Natural killer cell (primary cell): ENCODE data around the genes HMGB4 and CSMD2.

GRCh38 chr1:31837691-31838392, 22.0 kb upstream of the SPOCD1 start:
- PRO-cap = no peak

GRCh38 chr1:31935626-31935980, 2.6 kb downstream of the PTP4A2 start:
- PRO-cap = no peak

GRCh38 chr1:32043944-32044888, 28.5 kb upstream of the TMEM39B start:
- PRO-cap = no peak

DNA sequence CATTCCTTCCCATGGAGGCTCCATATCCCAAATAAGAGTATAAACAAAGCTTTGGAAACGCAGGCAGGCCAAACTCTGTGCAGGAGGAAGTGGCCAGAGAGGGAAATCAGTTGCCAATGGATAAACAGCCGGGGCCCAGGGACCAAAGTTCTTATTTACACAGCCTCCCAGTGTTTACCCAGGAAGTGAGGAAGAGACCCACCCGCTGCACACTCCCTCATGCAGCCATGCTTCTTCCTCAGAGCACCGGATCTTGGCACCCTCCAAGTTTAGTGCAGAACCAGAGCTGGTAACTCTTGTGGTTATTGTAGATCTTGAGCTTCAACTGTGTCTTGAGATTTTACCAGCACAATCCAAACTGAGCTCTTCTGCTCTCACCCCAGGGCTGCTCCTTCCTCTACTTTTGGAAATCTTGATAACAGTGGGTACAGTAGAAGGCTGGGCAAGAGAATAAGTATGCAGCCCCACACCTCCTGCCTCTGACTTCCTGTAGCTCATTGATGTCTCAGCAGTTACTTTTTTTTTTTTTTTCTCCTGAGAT, 14.2 kb downstream of the MARCKSL1 start:
- PRO-cap = no peak

DNA sequence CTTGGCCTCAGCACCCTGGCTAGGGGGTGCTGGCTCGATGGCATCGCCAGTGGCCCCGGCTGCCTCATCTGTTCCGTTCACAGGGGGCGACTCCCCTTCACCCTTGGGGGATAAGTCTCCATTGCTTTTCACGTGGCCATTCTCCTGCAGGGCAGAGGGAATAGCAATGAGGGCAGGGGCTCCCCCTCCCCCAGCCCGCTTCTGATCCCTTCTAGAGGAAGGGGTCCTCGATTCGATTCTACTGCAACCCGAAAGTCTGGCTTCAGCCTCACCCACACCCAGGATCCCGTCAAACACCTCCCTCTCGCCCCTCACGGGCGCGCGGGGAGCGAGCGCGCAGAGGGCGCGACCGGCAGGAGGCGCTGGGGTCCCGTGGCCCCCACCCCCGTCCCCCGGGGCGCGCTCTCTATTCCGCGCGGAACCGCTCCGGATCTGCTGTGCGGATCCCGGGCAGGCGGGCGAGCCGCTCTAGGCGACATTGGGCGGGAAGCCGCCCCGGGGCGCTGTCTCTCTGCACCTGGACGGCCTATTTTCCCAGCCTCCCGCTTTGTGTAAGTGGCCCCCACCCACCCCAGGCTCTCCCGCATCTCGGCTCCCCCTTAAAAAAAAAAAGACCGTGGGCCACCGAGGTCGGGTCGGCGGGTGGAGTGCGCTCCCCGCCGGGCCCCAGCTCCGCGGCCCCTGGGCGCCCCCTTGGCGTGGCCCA, 926 bp downstream of the MARCKSL1 start:
- PRO-cap = unidirectional peak, plus-strand start at position 628 of the sequence

GRCh38 chr1:32338271-32339021, 2.4 kb upstream of the MARCKSL1 start:
- PRO-cap = no peak

GRCh38 chr1:32339414-32340008, 3.5 kb upstream of the MARCKSL1 start:
- PRO-cap = no peak

GRCh38 chr1:32378262-32378680, 15.9 kb downstream of the TSSK3 start:
- PRO-cap = no peak

DNA sequence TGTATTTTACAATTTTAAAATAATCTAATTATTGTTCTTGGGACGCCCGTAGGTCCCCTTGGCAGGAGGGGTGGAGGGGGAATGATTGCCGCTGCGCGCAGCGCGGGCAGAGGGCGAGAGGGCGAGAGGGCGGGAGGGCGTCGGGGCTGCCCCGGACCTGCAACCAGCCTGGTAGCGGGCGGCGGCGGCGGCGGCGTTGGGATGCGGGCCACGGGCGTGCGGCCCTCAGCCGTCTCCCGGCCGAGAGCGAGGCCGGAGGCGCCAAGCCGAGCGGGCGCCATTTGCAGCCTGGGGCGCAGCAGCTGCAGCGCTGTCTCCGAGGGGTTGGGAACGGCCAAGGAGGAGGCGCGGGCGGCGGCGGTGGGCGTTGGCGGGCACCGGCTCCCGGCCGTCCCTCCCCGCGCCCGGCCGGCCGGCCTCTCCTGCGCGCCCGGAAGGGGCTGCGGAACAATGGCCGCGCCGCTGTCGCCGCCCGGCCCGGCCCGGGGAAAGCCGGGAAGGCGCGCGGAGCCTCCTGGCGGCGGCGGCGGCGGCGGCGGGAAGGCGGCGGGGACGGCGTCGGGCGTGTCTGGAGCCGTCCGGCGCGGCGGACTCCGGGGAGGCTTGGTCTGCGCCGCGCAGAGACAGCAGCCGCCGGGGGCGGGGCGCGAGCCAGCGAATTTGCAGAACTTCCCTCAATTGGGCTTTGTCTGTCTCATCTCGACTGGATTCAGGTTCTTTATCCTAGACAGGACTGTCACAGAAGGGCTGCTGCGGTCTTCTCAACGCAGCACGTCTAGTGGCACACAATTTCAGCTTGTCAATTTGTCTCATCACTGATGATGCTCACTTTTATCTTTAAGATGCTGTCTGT, 35.7 kb downstream of the ZBTB8B start:
- PRO-cap = no peak

GRCh38 chr1:32655812-32656594, 5.0 kb downstream of the RBBP4 start:
- PRO-cap = no peak

DNA sequence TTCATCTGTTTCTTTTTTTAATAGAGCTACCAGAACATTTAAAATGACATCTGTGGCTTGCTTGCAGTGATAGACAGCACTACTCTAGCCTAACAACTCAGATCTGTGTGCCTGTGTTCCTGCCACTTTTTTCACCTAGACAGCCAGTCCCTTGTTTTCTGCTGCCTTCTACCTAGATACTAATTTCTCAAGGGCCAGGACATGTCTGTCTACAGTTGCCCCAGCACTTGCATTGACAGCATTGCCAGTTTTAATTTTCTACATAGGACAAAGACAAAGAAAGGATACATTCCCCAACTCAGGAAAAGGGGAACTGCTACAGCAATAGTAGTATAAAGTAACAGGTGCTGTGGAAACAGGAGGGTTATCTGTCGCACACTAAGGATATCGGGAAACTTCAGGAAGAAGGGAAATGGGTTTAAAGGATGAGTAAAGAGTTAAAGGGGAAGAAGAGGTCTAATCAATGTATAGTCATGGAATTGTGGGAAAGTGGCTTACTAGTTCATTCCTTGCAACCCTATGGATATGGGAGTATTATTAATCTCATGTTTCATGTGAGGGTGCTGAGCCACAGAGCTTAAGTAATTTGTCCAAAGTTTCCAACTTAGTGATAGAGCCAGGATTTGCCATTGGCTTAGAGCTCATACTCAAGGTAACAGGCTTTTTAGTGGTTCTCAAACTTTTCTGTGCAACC, 16.2 kb downstream of the SYNC start:
- PRO-cap = no peak

DNA sequence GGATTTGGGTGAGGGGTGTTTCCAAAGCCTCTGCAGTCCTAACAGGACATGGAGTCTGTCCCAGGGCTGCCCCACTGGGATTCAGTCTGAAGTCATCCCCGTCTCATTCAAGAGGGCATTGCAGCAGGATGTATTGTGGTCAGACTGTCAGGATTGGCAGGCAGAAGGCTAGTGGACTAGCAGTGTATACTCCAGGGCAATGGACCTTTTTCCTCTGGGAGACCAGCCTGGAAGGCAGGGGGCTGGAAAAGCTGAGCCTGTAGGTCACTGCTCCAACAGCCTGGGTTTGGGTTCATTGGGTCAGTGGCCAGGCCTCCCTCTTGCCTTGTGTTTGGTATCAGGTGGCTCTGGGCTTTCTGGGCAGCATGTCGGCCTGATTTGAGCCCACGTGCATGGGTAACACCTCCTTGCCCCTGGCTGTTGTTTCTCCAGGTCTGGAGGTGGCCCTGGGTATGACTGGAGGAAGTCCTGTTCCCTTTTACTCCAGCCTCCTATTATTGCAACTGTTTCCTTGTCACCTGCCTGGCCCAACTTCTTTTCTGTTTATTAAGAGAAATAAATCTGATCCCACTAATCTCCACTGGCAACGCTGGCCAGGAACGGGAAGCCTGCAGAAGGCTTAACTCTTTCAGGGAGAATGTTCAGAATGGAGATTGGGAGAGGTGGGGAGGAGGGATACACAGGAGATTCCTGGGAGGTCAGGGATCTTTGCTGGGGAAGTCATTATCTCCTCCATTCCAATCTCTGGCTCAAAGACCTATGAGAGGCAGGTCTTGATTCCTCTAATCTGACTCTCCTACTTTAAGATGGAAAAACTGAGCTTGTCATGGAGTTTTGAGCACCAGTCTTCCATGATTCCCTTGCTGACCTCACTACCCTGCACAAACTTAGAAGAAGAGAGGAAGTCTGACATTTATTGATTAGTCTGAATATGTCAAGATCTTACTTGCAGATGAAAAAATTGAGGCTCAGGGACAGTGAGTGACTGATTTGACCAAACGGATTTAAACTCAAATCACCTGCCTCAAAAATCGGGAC, 2.2 kb downstream of the KIAA1522 start:
- PRO-cap = no peak

DNA sequence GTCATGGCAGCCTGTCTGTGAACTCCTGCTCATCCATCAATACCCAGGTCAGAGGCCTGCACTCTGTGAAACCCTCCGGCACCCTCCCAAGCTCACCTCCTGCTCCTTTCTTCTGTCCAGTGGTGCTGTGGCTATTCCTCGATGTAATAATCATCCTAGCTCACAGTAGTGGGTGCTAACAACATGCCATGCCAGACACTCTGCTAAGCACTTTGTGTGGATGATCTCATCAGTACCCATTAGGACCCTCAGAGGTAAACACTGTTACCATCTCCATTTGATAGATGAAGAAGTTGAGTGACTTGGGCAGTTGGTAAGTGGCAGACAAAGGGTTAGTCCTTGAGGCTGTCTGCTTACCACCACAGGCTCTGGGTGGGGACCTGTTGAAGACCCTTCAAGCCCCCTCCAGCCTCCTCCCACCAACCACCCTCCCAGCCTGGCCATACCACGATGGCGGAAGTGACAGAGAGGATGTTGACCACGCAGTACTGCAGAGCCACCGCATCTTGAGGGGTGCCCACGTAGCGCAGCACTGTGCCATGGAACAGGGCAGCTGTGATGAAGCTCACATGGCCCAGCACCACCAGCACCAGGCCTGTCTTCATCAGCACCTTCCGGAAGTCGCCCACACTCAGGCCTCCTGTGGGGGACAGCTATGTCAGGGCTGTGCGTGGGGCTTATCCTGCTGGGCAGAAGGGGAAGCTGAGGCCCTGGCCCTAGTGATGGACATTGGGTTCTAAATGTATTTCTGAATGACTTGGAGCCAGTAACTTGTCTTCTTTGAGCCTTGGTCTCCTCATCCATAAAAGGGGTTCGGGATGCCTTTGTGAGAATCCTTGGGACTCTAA, 3.3 kb downstream of the TMEM54 start:
- PRO-cap = no peak

DNA sequence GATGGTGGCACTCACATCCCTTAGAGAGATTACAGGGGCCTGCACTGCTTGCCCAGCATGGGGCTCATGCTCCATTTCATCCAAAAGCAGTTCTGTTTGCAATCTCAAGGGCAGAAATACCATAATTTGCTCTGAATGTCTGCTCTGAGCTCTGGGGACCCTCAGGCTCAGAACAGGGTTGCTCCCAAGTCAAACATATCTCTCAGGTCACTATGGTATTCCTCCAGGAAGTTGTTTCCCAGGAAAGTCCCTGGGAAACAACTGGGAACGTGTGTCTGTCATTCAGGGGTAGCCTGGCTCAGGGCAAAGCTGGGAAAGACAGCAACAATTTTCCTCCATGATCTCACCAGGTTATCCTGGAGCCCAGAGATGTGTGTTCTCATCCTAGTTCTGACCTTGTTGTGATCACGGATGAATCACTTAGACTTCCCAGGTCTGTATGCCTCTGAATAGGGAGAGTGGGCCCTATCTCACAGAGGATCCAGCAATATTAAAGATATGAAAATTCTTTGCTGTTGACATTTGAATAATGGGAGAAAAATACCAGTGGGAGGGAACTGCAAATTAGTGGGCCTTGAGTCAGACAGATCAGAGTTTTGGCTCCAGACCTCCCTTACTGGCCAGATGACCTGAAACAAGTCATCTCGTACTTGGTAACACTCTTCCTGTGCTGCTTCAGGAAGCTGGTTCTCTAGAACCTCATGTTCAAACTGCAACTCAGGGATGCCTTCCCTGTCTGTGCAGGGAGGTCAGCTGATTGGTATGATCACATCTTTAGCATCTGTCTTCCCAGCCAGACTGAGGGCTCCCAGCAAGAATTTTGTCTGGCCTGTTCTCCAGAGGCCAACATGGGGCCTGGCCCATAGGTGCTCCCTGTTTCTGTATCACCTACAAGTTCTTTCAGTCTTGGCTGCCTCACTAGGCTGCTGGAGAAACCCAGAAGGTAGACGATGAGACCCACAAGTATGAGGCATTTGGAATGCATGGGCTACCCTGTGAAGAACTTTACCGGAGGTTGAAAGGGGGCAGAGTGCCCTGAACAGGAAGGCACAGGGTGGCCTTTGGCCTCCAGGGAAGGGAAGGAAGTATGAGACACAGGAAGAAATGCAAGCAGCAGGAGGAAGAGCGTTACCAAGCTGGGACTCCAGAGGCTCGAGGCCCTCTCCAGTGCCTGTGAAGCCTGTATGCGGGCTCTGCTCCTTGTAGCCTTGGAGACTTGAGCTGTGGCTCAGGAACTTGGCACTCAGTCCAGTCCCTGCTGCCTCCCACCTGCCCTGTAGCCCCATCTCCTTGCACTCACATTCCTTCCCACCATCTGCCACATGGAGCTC, 33.0 kb upstream of the RNF19B start:
- PRO-cap = no peak

DNA sequence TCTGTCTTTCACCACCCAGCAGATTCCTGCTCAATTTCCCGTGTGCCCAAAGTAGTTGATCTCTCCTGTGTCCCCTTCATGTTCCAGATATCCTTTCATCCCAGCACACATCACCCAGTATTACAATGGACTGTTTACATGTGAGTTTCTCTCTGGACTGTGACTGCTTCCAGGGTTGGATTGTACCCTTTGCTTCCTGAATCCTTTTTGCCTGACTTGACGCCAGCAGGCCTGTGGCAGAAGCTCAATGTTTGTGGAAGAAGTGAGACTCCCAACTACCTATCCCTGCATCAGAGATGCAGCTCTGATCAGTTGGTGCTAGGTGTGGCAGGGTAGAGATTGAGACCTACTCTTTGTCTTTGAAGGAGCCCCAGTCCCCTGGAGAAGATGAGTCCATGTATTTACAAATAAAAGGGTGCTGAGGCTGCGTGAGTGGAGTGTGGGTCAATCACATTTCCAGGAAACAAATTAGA, 36.0 kb downstream of the AK2 start:
- PRO-cap = no peak

DNA sequence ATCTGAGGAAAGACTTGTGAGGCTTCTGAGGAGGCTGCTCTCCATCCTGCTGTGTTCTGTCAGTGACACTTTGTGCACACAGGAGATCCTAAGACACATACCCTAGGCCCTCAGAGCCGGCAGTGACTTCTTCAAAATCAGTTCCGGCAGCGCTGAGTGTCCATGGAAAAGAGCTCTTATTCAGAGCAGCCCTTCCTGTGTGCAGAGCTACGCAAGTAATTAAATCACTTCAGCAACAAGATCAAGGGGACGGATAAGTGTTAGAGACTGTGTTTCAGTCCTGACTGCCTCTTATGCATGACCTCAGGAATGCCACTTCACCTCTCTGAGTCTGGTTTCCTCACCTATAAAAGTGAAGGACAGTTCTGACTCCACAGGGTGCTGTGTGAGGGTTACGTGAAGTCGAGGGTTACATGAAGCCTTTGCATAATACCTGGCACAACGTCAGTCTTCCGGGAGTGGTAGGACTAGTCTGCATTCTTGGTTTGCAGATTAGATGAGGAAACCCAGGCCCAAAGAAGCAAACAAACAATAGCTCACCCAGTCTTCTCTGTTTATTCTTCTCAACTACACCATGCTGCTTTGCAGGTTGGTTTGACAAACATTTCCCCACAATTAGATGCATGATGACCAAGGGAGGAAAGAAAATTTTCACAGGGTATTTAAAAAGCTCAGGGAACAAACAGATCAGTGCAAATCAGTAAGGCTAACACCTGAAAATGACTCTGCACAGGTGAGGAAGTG, 28.2 kb downstream of the AK2 start:
- PRO-cap = no peak

DNA sequence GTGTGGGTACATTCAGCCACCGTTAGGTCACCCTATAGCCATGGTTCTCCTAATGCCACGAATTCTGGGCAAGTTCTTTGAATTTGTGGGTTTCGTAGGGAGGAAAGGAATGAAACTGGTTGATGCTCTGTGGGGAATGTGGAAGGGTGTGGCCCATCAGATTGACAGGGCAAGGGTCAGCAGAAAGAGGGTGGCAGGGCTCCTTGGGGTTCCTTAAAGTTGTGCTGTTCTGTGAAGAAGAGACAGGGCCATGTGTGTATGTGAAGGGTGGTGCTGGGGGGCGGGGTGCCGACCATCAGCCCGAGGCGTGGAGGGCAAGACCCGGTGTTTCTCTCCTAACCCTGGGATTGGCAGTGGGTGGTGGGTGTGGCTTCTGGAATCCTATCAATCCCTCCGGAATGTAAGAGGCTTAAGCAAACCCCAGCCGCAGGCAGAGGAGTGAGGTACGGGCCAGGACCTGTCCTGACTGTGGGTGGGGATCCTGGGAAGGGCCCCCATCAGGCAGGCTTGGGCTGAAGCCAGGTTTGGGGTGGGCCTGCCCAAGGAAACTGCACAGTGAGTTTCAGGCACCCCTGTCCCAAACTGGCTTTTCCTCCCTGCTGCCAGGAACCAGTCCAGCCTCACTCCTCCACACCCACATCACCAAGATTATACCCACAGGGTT, 35.3 kb upstream of the ZNF362 start:
- PRO-cap = no peak

- PRO-cap = no peak
Observed at GRCh38 chr1:33365317-33366156, 44.6 kb upstream of the A3GALT2 start.

DNA sequence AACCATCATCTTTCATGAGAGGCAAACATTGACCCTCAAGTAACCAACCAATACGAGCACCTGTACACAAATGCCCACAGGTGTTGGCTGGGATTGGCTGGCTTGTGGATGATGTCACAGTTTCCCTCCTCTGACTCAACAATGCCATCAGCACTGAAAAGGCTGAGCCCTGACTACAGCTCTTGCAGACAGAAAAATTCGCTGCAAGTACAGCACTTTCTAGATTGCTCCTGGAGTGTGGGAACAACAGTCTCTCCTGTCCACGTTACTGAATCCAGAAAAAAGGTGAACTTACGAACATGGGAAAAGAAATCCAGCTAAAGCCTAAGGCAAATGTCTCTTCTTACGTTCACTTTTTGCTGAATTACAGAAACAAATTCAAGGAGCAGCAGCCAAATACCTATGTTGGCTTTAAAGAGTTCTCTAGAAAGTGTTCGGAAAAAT, at the start of gene HMGB4:
Gene HMGB4 (plus strand): TSS at position 187 of the 444 bp plus-strand sequence.
- PRO-cap = no peak

- PRO-cap = no peak
Observed at GRCh38 chr1:34164630-34165487, at the start of gene CSMD2. CSMD2 (minus strand) TSS chr1:34165230.